Neural cell (in vitro differentiated cells): Measurements from ENCODE around the gene TP53I13.

GRCh38 chr17:28631595-28632142 is 13.3 kb downstream of the BLTP2 start:
- RAMPAGE, long total RNA = no peak

GRCh38 chr17:28633191-28633752 is 11.7 kb downstream of the BLTP2 start:
- RAMPAGE, long total RNA = no peak

DNA sequence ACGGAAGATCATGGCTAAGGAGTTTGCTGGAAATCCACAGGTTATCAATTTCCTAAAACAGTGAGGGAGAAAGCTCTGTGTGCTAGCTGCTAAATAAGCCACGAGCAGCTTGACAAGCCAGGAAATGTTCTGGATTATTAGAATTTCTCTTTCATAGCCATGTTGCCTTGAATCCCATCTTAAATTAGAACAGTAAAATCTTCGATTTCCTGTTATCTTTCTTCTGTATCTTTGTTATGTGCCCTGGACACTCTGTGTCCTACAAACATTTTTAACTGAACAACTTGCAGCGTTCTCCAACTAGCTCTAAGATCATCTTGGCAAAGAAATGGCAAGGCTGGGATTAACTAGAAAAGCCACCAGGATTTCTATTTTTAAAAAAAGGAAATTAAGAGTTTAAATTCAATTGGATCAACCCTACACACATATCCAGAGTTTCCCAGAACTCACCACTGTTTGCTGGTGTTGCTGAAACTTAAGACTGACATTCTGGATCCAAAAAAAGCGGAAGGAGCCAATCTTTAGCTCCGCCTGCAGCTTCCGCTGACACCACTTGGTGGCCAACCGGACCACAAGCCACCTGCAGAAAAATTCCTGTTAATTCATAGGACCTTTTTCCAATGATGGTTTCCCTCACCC is 1.2 kb downstream of the BLTP2 start:
- RAMPAGE, long total RNA = no peak

DNA sequence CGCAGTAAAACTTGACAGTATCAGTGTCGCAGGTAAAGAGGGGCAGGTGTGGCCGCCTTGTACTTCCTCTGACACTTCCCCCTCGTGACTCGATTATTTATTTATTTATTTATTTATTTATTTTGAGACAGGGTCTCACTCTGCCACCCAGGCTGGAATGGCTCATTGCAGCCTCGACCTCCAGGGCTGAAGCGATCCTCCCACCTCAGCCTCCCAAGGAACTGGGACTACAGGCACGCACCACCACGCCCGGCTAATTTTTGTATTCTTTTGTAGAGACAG is 911 bp upstream of the RPL23A start:
- RAMPAGE, long total RNA = no peak

- RAMPAGE, long total RNA = no peak
Measured at GRCh38 chr17:28737819-28738446, 5.9 kb upstream of the TRAF4 start.

DNA sequence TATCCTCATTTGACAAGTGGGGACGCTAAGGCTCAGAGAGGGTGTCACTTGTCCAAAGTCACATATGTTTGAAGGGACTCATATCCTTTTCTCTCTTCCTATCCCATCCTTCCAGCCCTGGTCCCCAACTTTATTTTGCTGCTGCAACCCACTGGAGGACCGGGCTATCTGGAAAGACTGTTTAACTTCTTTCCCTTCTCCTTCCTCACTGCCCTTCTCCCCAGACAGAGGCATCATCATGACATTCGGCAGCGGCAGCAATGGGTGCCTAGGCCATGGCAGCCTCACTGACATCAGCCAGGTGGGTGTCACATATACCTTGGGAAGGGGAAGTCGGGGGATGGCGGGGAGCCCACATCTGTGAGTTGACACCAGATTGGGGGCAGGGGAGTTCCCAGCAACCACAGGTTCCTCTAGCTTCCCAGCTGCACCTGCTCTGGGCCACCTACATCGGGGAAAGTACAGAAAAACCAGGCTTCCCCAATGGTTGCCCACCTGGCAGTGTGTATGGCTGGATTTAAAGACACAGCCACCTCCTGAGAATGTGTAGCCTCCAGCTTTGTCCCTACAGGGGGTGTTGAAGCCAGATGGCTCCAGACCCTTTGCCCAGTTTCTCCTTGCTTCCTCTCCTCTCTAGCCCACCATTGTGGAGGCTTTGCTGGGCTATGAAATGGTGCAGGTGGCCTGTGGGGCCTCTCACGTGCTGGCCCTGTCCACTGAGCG is 5.2 kb upstream of the TRAF4 start:
- RAMPAGE, long total RNA = no peak

DNA sequence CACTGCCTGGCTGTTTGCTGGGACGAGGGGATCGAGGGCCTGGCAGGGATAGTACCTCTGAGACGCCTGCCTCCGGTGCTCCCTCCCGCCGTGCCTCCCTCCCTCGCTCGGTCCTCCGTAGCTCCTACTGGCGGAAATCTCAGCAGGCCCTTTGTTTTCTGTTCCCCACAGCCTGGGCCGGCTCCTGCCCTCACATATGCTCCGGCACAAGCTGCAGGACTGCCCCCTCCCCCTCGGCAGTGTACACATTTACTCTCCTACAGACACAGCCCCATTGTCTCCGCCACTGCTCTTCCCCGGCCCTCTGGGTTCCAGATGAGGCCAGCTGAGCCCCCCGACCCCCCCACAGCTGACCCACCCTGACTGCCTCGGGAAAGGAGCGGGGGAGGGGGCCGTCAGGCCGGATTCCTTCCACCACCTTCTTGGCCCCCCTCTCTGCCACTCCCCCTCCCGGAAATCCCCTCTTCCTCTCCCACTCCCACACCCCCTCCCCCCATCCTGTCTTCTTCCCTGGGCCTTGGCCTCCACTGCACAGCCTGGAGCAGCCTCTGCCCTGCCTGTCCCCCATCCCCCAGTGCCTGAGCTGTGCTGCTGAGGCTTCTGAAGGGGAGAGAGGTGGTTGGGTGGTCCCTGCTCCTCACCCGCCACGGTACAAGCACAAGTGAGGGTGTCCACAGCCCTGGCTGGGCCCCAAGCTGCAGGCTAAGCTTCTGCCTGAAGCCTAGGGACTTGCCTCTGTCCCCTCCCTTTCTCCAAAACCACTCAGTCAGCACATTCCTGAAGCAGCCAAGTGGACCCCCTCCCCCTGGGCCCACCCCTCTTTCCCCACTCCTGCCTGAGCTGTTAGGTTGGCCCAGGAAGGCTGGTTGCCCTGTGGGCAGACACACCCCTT is 1.6 kb downstream of the TRAF4 start:
- RAMPAGE, long total RNA = start-site peak on the minus strand centred at position 236 of the sequence, 215 bp wide, 12 and 16 reads in 2 replicates

GRCh38 chr17:28949858-28950901 is 1.1 kb downstream of the PHF12 start:
- RAMPAGE, long total RNA = no peak

- RAMPAGE, long total RNA = no peak
Measured at GRCh38 chr17:29093787-29094276, 50.9 kb downstream of the PIPOX start.

- RAMPAGE, long total RNA = no peak
Measured at GRCh38 chr17:29099505-29100112, 56.7 kb downstream of the PIPOX start.

DNA sequence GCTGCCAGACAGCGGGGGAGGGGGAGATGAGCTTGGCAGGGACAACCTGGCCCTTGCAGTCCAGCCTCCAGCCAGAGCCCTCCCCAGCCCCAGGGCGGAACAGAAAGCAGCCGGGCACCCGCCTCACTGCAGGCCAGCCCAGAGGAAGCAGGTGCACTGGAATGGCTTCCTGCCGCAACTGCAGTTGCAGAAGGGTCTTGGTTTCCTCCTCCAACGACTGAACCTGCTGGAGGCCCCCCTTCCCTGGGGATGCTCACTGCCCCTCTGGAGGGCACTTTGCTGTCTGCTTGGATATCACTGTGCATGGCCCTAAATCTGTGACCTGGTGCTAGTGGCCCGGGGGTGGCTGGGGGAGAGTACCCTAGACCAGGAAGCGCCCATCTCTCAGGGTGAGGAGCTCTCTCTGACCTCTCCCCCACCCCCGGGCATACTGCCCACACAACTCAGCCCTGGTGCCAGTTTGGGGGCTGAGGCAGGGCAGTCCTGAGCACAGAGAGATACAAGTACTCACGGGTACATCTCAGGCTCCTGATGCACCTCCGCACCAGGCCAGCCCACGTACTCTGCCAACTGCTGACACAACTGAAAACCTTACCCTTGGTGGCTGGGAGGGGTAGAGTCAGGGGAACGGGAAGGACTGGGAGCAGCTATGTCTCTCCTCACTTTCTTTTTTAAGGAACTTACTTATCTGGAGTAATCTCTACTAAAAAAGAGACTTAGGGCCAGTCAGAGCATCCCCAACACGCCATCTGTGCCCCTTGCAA is 41.0 kb downstream of the MYO18A start:
- RAMPAGE, long total RNA = no peak

GRCh38 chr17:29149499-29150274 is 30.5 kb downstream of the MYO18A start:
- RAMPAGE, long total RNA = no peak

GRCh38 chr17:29491541-29492046 is 75.2 kb downstream of the ABHD15 start:
- RAMPAGE, long total RNA = no peak

GRCh38 chr17:29498254-29498583 is 68.6 kb downstream of the ABHD15 start:
- RAMPAGE, long total RNA = no peak

DNA sequence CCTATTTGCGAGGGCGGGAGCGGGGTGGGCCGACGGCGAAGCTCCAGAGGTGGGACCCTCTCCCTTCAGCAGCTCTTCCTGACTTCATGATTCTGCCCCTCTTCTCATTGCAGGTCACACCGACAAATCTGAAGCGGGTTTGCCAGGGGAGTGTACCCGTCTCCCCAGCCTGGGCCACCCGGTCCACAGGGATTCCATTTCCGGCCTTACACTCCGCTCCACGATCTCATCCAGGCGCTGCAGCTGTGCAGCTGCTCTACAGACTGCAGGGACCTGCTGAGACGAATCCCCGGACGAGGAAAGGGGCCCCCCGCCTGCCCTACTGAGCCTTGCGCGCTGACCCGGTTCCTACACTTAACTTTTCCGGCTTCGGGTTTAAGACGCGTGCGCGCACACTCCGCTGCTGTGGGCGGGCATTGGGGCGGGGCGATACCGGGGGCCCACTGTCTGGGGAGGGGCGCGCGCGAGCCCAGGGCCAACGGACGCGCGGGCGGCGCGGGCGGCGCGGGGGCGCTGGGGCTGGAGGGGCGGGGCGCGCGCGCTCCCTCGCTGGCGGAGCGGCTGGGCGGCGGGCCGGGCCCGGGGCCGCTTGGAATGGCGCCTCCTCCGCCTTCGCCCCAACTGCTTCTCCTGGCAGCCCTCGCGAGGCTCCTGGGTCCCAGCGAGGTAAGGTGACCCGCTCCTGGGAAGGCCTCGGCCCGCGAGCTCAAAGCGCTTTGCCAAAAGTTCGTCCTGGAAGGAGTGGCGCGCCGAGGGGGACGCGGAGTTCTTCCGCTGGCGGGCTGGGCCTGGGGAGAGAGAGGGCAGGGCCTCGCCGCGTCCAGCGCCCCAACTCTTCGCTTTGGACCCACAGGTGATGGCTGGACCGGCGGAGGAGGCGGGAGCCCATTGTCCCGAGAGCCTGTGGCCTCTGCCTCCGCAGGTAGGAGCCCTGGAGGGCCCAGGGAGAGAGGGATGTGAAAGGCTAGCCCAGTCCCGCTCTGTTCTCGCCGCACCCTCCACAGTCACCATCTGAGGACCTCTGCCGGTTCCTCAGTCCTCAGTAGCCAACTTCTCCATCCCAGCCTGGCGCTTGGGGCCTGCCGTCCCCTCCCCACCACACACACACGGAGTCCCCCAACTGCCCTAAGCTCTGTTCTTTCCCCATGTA is at the start of gene TP53I13:
Gene TP53I13 (plus strand): TSS at position 537 of the 1,150 bp plus-strand sequence.
- RAMPAGE, long total RNA = start-site peak on the plus strand centred at position 557 of the sequence, 40 bp wide, 86 and 64 reads in 2 replicates

DNA sequence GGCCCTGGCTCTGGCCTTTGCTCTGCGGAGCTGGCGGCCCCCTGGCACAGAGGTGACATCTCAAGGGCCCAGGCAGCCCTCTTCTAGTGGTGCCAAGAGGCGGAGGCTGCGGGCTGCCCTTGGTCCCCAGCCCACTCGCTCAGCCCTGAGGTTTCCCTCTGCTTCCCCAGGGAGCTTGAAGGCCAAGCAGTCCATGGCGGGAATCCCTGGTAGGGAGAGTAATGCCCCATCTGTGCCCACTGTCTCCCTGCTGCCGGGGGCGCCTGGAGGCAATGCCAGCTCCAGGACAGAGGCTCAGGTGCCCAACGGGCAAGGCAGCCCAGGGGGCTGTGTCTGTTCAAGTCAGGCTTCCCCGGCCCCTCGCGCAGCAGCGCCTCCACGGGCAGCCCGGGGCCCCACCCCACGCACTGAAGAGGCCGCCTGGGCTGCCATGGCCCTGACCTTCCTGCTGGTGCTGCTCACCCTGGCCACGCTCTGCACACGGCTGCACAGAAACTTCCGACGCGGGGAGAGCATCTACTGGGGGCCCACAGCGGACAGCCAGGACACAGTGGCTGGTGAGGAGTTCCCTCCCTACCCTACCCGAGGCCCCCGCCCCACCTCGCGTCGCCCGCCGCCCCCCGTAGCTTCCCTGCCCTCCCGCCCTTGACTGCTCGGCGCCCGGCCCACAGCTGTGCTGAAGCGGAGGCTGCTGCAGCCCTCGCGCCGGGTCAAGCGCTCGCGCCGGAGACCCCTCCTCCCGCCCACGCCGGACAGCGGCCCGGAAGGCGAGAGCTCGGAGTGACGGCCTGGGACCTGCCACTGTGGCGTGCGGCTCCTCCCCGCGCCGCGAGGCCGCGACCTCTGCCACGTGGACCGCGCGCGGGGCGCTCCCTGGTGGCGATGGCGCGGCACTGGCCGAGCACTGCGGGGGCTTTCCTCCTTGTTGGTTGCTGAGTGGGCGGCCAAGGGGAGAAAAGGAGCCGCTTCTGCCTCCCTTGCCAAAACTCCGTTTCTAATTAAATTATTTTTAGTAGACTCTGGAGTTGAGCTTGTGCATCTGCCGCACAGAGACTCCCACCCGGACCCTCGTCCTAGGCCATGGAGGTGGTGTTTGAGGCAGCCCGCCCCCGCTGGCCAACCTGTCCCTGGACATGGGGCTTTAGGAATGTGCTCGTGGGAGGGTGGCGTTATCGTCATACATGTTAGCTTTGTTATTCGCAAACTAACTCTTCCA is 4.0 kb downstream of the TP53I13 start:
- RAMPAGE, long total RNA = no peak

GRCh38 chr17:29581592-29582089 is 7.8 kb downstream of the GIT1 start:
- RAMPAGE, long total RNA = no peak

DNA sequence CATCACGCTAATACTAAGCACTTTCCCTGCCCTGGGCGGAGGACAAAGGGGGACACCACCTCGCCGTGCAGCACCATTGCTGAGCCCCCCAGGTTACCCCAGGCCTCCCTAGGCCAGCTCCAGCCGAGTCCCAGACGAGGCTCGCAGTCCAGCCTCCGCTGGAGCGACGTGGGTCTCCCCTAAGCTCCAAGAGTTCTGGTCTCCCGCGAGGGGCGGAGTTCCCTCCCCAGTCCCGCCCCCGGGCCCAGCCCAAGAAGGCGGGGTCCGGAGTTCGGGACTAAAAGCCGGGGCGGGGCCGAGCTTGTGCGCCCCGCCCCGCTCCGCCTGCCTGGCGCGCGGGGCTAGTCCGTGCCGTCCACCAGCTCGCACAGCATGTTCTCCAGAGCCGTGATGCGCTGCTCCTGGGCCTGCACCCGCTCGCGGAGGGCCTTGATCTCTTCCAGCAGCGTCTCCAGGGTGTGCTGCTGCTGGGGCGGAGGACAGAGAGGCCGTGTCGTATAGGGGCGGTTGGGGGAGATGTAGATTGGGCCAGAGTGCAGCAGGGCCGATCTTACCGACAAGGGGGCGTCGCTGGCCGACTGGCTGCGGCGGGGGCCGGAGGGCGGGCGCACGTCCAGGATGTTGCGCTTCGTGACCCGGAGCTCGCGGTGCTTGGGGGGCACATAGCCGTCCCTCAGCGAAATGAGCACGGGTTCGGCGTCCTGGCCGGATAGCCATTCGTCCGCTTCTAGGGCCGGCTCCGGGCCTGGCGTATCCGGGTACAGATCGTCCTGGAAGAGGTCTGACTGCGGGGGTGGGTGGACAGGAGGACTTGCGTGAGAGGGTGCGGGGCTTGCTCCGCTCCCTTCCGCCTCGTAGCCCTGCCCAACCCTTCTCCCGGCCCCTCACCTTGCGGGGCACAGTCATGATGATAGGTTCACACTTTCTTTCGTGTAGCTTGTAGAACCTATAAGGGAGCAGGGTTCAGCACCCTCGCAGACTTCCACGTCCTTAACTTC is 7.0 kb downstream of the CORO6 start:
- RAMPAGE, long total RNA = no peak

GRCh38 chr17:29664843-29665885 is 42.5 kb upstream of the CORO6 start:
- RAMPAGE, long total RNA = no peak

GRCh38 chr17:29666728-29667395 is 44.1 kb upstream of the CORO6 start:
- RAMPAGE, long total RNA = no peak